Panc1 (cell line): ENCODE results near the gene CNRIP1.

DNA sequence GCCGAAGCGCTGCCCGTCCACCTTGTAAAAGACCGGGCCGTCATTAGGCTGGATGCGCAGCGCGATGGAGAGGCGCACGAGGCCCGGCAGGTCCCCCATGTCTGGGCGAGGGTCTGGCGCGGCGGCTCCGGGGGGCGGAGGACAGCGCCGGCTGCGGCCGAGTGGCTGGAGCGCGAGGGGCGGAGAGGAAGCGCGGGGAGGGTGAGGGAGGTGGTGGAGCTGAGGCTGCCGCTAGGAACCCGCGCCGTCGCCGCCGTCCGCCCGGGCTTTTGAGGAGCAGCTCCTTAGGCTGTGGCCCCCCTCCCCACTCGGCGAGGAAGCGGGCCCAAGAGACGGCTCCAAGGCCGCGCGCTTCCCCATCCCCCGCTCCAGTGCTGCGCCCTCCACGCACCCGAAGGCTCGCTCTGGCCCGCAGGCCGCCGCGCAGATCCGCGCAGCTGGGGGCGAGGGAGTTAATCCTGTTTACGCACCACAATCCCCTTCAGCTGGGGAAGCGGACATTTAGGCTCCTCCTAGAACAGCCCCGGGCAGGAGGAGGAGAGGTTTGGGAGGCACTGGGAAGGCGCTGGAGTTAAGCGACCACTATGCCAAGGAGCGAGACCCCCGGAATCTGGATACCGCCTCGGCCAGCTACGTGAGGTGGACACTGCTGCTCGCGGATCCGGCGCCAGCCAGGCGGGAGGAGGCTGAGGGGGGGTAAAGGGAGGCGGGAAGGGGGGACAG is at the start of gene CNRIP1:
Gene CNRIP1, minus strand, starts transcription at position 648 of the 723 bp plus-strand sequence.
- RRBS, 2 experiments = 23 to 33% methylated on average over 29 to 44 of the region's 70 CpGs

- RRBS, 2 experiments = no CpG with 5 or more reads among the region's 4 CpGs
Observed at GRCh38 chr2:68383219-68384182, 18.4 kb downstream of the PLEK start.

DNA sequence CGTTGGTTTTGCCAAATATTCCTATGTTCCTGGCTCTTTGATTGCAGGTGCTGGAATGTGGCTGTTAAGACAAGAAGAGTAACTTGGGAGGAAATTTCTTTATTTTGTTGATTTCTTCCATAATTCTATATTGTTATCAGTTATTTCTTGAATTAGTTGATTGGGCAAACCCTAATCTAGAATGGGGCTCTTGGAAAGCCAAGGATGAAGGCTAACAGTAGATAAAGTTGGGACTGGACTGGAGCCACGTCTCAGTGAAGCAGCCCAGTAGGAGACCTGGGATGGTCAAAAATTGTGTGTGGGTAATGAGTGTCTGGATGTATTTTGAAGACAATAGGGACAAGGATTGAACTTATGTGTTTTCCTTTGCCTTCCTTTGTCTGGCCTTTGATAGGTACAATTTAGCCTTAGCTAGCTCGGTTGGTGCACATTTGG is 24.8 kb downstream of the PLEK start:
- RRBS, 2 experiments = no CpG with 5 or more reads among the region's 3 CpGs

- RRBS, 2 experiments = no CpG with 5 or more reads among the region's 6 CpGs
Observed at GRCh38 chr2:68594629-68595426, 48.6 kb upstream of the PROKR1 start.

- RRBS, 2 experiments = no CpG with 5 or more reads among the region's 2 CpGs
Observed at GRCh38 chr2:68739239-68739683, 4.7 kb downstream of the ARHGAP25 start.

- RRBS, 2 experiments = no CpG with 5 or more reads among the region's 3 CpGs
Observed at GRCh38 chr2:68741148-68741531, 6.5 kb downstream of the ARHGAP25 start.

GRCh38 chr2:69149445-69150254 is 136.7 kb downstream of the ANTXR1 start:
- RRBS, 2 experiments = no CpG with 5 or more reads among the region's 8 CpGs

- RRBS, 2 experiments = no CpG with 5 or more reads among the region's 6 CpGs
Observed at GRCh38 chr2:69163082-69163498, 150.1 kb downstream of the ANTXR1 start.

- RRBS, 2 experiments = no CpG with 5 or more reads among the region's 4 CpGs
Observed at GRCh38 chr2:69196927-69197383, 184.0 kb downstream of the ANTXR1 start.

- RRBS, 2 experiments = 3 to 7% methylated on average over 1 to 7 of the region's 31 CpGs
Observed at GRCh38 chr2:69306095-69306768, 80.8 kb downstream of the GFPT1 start.

GRCh38 chr2:69307367-69307824 is 79.6 kb downstream of the GFPT1 start:
- RRBS, 2 experiments = no CpG with 5 or more reads among the region's 31 CpGs

DNA sequence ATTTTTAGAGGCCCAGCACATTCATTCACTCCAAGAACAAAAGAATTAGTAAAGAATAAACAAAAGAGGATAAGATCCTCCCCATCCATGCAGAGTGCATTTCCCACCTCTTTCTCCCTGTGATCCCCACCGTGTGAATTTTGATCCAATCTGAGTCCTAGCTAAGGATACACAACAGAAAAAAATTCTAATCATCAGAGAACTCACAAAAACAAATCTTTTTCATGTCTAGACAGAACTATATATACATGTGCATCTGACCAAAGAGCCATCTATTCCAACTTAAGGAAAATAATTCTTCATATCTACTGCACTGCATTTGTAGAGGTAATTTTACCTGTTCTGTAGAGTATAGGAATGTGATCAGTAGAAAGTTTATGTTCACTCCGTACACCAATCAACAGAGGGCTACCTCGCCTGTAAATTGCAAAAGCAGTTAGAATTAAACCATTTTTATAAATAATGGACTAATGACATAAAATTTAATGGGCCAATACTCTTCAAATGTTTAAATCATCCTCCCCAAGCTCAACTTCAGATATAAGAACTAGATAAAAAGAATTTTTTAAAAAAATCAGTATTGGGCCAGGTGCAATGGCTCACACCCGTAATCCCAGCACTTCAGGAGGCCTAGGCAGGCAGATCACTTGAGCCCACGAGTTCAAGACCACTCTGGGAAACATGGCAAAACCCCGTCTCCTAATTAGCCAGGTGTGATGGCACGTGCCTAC is 32.7 kb downstream of the GFPT1 start:
- RRBS, 2 experiments = no CpG with 5 or more reads among the region's 7 CpGs

DNA sequence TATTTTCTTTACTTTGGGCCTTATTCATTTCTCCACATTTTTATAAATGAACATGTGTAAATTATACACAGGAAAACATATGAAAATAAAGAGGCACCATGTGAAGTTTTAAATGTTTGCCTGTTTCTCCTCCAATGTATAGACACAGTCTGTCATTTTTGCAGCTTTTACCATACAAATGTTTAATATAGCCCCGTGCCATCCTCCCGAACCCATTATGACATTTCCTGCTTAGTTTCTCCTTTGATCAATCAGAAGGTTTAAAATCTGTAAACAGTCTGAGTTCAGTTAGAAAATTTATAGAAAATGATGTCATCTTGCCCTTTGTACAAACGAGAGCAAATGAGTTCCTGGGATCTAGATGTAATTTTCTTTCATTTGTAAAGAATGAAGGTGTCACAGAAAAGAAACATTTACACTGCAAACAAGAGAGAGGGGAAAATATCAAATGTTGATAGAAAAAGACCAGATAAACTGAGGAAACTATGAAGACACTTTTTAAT is 62.7 kb upstream of the NFU1 start:
- RRBS, 2 experiments = no CpG with 5 or more reads among the region's 3 CpGs

- RRBS, 2 experiments = no CpG with 5 or more reads among the region's 8 CpGs
Observed at GRCh38 chr2:69642032-69642603, 1.4 kb downstream of the AAK1 start.

DNA sequence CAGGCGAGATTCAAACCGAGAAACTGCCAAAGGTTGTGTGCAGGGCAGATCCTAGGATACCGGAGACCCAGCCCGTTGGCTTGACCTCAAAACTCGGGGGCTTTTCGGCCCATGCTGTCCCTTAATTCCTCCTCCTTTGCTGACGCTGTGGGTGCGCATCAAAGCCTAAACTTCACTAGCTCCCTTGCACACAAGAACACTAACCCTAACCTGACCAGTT is 938 bp upstream of the AAK1 start:
- RRBS, 2 experiments = 25% methylated on average over 1 of the region's 8 CpGs; no CpG with 5 or more reads in 1 of the 2 experiments

GRCh38 chr2:69740641-69740956 is 1.3 kb upstream of the ANXA4 start:
- RRBS, 2 experiments = 15 to 23% methylated on average over 2 of the region's 8 CpGs

GRCh38 chr2:69769983-69770788 is 28.3 kb downstream of the ANXA4 start:
- RRBS, 2 experiments = no CpG with 5 or more reads among the region's 12 CpGs

DNA sequence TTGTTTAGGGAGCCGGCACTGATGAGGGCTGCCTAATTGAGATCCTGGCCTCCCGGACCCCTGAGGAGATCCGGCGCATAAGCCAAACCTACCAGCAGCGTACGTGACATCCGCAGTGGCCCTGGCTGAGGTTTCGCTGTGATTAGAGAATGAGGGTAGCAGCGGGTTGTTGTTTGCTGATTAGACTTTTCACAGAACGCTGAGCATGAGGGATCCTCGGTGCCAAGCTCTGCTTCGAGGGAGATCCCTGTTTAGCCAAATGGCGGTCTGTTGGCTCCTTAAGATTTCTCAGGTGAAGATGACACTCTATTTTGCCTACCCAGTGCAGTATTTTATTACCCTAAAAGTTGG is 21.6 kb upstream of the GMCL1 start:
- RRBS, 2 experiments = 89% methylated on average over 1 of the region's 13 CpGs; no CpG with 5 or more reads in 1 of the 2 experiments

DNA sequence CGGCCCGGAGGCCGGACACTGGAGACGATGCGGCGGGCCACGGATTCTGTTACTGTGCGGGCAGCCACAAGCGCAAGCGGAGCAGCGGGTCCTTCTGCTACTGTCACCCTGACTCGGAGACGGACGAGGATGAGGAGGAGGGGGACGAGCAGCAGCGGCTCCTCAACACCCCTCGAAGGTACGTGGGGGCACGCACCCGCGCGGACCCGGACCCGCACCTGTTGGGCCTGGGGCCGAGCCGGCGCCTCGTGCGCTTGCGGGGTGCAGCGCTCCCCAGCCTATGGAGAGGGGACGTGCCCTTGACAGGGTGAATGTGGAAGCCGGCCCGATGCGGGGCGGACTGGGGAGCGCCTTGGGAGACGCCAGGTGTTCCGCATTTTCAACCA is 508 bp downstream of the GMCL1 start:
- RRBS, 2 experiments = under 1 to 5% methylated on average over 8 of the region's 39 CpGs

- RRBS, 2 experiments = no CpG with 5 or more reads among the region's 9 CpGs
Observed at GRCh38 chr2:69977214-69977710, 15.8 kb upstream of the ASPRV1 start.